Cardiac ventricle fibroblast (primary cell): ENCODE measurements around a stretch of chr14.

- RAMPAGE, long total RNA, result no peak
Observed at GRCh38 chr14:30891133-30891509, 16.8 kb downstream of the COCH start.

DNA sequence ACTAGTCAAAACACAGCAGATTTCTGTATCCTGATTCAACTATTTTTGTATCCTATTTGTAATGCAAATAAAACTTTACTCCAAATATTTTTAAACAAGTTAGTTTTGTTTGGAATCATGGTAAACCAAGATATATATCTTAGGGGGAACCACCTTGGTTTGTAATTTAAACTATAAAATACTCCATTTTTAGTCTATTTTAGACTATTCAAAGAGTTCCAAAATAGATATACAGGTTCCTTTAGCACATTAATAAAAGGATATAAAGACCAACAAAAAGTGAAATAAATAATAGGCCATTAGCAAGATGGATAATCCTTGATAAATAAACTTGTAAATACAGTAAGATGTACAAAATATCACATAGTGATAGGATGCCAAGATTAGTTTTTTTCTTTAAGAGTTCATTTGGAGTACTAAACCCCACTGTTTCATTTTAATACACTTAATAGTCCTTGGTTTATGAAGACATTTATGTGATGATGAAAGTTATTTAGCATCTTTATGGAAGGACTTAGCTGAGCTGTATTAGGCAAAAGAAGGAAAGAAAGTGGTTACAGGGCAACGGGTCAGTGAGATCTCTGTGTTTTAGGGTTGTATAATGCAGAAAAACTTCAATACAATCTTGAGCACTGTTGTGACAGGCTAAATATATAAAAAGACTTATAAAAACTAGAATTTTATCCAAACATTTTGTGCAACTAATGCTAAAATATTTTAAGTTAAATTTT is 20.0 kb downstream of the COCH start:
- RAMPAGE, long total RNA, result no peak

- RAMPAGE, long total RNA, result no peak
Observed at GRCh38 chr14:30907876-30908450, 33.6 kb downstream of the COCH start.

GRCh38 chr14:30908900-30909367 is 34.6 kb downstream of the COCH start:
- RAMPAGE, long total RNA, result no peak

DNA sequence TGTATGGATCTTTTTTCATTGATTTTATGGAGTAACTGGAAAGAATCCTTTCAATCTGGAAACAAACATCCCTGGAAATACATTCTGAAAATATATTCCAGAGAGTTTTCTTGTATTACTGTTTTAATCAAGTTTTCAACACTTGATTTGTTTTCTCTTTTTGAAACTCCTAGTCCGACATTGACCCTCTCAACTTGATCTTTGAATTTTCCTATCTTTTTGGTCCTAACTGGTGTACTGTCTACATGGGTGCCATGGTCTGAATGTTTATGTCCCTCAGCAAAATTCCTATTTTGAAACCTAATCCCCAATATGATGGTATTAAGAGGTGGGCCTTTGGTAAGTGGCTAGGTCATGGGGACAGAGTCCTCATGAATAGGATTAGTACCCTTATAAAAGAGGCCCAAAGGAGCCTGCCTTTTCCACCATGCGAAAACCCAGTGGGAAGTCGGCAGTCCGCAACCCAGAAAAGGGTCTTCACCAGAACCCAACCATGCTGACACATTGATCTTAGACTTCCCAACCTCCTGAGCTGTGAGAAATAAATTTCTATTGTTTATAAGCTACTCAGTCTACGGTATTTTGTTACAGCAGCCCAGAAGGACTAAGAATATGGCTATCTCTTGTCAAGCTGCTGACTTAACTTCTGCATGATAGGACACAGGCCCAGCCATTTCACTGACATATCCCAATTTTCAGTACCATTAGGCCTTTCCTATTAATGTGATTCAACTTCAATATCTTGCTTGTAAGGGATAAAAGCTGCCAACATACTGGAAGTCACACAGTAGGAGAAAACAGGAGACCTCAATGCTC is 66.5 kb downstream of the COCH start:
- RAMPAGE, long total RNA, result no peak

- RAMPAGE, long total RNA, result no peak
Observed at GRCh38 chr14:30972118-30972674, 53.3 kb upstream of the AP4S1 start.

GRCh38 chr14:31003246-31004127 is 22.0 kb upstream of the AP4S1 start:
- RAMPAGE, long total RNA, result no peak

DNA sequence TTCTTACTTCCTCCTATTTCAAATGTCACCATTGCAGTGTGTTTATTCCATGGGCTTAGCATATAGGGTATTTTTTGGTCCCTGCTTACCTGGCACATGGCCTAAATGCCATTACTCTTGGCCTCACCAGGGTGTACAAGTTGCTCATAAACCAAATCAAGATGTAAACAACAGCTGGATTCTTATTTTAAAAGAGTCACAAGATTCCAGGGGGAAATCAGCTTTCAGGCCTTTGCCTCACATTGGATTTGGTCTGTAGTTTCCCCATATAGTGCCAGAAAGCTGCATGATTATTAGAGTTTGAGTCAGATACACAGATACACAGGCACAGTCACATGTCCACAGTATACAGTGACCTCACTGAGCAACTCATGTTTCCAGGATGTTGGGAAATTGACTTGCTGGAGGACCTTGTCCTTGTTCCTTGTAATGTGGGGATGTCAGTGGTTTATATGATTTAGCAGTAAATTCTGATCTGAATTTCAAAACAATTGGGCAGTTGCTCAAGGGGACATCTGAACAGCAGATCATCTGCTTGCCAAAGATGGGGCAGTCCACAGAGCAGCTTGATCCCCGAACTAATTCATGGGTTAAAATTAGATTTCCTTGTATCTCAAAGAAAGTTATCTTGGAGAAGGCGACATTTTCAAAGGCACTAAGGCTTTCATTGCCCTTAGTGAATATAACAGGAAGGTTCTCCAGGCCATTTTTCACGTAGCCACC is 64.6 kb upstream of the STRN3 start:
- RAMPAGE, long total RNA, result no peak

DNA sequence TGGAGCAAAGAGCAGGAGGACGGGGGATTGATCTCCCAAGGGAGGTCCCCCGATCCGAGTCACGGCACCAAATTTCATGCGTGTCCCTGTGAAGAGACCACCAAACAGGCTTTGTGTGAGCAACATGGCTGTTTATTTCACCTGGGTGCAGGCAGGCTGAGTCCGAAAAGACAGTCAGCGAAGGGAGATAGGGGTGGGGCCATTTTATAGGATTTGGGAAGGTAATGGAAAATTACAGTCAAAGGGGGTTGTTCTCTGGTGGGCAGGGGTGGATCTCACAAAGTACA is 42.9 kb upstream of the HECTD1 start:
- RAMPAGE, long total RNA, result no peak

GRCh38 chr14:31251362-31252034 is 43.9 kb upstream of the HECTD1 start:
- RAMPAGE, long total RNA, result no peak

DNA sequence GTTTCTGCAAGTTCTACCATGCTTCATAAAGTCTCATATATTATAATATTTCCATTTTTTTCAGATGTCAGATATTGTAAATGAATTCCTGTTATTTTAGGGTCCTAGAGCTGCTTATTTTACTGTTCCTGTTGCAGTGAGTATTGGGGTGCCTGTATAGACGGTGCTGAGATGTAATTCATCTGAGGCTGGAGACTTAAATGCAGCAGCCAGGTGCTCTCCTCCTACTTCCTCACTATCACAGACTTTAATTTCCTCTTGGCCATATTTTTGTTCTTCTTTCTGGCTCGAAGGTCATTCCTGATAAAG is 141.9 kb upstream of the ARHGAP5 start:
- RAMPAGE, long total RNA, result no peak

GRCh38 chr14:31945099-31945359 is 132.1 kb upstream of the ARHGAP5 start:
- RAMPAGE, long total RNA, result no peak

- RAMPAGE, long total RNA, result no peak
Observed at GRCh38 chr14:32085540-32086701, 8.8 kb downstream of the ARHGAP5 start.

- RAMPAGE, long total RNA, result no peak
Observed at GRCh38 chr14:32091427-32092235, 14.5 kb downstream of the ARHGAP5 start.

DNA sequence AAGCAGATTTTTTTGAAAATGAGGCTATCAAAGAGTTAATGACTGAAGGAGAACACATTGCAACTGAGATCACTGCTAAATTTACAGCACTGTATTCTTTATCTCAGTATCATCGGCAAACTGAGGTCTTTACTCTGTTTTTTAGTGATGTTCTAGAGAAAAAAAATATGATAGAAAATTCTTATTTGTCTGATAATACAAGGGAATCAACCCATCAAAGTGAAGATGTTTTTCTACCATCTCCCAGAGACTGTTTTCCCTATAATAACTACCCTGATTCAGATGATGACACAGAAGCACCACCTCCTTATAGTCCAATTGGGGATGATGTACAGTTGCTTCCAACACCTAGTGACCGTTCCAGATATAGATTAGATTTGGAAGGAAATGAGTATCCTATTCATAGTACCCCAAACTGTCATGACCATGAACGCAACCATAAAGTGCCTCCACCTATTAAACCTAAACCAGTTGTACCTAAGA is 16.3 kb downstream of the ARHGAP5 start:
- RAMPAGE, long total RNA, result no peak

- RAMPAGE, long total RNA, result no peak
Observed at GRCh38 chr14:32303806-32304347, 25.2 kb upstream of the AKAP6 start.

- RAMPAGE, long total RNA, result no peak
Observed at GRCh38 chr14:32472381-32473217, 143.5 kb downstream of the AKAP6 start.

- RAMPAGE, long total RNA, result no peak
Observed at GRCh38 chr14:32703138-32703832, 235.4 kb upstream of the NPAS3 start.

GRCh38 chr14:32932692-32933768 is 5.6 kb upstream of the NPAS3 start:
- RAMPAGE, long total RNA, result no peak

DNA sequence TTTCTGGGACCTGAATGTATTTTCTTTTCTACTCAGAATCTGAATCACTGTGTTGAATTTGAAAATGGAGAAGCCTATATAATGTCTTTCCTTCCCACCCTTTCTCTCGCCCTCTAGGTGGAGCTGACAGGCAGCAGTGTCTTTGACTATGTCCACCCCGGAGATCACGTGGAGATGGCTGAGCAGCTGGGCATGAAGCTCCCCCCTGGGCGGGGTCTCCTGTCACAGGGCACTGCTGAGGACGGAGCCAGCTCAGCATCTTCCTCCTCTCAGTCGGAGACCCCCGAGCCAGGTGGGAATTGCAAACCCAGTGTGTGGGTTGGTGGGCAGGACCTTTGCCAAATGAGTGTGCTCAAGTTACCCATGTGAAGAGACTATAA is 274.8 kb downstream of the EGLN3 start:
- RAMPAGE, long total RNA, result no peak